Epidermal melanocyte (primary cell): ENCODE measurements around a stretch of chr16.

DNA sequence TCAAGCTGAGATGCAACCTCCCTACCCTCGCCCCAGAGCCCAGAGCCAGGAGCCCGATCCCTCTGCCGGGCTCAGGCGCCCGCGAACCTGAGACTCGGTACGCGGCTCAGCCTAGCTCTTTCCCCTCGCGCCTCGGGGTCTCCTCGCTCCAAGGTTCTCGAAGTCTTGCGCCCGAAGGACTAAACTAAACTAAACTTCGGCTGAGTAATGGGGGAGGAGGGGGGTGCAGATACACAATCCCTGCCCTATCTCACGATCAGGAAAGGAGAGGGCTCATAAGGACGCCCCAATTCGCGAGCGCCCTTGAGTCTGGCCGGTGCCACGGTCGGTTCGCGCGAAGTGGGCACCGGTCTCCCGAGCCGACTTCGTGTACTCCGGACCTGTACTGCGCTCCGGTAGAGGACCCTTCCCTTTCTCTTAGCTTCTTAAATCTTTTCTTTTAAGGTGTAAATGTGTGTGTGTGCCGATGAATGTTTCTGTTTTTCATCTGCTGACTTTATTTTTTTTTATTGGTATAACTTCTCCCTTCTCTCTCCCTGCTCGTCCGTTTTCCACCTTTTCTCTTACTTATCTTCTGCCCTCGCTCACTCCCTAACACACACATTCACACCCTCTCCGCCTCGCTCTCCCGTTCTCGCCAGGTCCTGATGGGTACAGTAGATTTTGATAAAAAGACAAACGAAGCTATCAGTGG is 1.9 kb upstream of the SALL1 start:
- RRBS = no CpG with 5 or more reads among the region's 44 CpGs

DNA sequence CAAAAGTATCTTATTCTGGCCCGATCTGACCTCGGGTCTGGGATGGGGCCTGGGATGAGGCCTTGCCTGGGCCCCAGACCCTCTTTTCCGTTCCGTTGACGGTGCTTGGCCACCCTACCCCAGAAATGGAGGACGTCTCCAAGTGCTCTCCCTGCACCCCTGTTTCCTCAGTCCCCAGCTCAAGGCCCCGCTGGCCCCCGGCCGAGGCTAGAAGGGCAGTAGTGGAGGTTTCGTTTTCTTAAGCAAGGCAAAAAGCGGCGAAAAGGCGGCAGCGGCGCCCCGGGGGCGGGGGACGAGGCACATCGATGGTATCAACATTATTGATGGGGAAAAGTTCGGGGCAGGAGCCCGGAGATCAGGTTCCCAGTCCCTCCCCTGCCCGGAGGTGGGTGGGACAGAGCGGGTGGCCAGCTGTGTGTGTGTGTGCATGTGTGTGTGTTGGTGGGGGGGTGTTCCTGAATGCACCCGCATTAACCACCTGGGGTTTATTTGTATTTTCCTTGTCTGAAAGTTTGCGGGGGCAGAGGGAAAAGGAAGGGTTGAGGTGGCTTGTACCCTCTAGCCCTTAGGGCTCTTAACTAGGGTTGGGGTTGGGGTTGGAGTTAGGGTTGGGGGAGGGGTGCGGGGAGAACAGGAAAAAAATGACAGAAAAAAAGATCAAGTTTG is 4.2 kb upstream of the SALL1 start:
- RRBS = 6% methylated on average over 14 of the region's 26 CpGs

- RRBS = no CpG with 5 or more reads among the region's 17 CpGs
Measured at GRCh38 chr16:51359134-51360154, 208.4 kb upstream of the SALL1 start.

DNA sequence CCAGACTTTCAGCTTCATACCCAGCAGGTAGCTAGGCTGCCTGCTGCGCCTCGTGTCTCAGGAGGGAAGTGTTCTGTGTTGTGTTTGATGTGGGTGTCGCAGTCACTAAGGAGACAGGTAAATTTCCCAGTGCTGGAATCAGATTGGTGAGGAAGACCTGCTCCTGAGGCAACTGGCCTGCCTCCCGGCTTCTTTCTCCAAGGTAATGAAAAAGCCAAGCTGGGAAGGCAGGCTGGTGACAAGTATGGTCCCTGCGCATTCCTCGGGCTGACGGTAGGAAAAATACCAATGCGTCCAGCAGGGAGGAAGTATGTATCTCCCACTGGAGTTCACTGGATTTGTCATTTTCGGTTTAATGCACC is 604.1 kb upstream of the SALL1 start:
- RRBS = no CpG with 5 or more reads among the region's 9 CpGs

- RRBS = no CpG with 5 or more reads among the region's 1 CpG
Measured at GRCh38 chr16:53031294-53031875, 21.3 kb downstream of the CHD9NB start.

- RRBS = no CpG with 5 or more reads among the region's 3 CpGs
Measured at GRCh38 chr16:53041456-53042077, 11.1 kb downstream of the CHD9NB start.

GRCh38 chr16:53090401-53091569 is 36.0 kb downstream of the CHD9 start:
- RRBS = no CpG with 5 or more reads among the region's 21 CpGs

- RRBS = no CpG with 5 or more reads among the region's 2 CpGs
Measured at GRCh38 chr16:53139524-53139887, 84.7 kb downstream of the CHD9 start.

DNA sequence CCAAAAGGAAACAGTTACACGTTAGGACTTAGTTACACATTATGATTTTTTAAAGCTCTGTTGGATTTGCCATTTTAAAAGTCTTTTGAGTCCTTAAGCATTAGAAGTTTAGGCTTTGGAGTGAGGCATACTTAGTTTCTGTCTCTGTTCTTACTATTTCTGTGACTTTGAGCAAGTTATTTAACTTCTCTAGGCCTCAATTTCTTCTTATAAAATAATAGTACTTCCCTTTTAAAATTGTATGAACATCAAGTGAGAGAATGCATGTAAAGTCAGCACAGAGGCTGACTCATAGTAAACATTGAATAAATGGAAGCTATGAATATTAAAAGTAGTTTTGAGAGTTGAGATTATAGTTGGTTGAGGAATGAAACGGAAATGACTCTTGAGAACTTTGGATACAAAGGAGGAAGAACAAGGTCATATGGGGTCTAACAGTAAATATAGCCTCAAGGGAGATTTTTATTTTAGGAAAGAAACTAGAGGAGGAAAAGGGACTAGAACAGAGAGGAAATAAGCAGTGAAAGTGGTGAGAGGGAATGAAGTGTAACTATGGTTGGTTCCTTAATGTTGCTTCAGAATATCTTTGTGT is 164.9 kb downstream of the CHD9 start:
- RRBS = no CpG with 5 or more reads among the region's 2 CpGs

DNA sequence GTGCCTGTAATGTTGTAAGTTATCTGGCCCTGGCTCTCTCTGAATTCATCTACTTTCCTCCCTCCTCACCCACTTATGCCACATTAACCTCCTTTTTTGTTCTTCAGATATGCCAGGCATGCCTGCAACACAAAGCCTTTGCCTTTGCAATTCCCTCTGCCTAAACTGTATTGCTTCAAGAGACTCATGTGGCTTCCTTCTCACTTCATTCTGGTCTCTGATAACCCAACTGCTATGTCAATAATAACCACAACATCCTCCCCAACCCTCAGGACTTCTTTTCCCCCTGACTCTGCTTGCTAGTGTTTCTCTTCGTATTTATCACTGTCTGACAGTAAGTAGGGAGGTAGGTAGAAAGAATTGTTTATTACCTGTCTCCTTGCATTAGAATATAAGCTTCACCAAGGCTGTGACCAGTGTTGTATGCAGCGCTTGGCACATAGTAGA is 22.3 kb downstream of the RBL2 start:
- RRBS = no CpG with 5 or more reads among the region's 2 CpGs

DNA sequence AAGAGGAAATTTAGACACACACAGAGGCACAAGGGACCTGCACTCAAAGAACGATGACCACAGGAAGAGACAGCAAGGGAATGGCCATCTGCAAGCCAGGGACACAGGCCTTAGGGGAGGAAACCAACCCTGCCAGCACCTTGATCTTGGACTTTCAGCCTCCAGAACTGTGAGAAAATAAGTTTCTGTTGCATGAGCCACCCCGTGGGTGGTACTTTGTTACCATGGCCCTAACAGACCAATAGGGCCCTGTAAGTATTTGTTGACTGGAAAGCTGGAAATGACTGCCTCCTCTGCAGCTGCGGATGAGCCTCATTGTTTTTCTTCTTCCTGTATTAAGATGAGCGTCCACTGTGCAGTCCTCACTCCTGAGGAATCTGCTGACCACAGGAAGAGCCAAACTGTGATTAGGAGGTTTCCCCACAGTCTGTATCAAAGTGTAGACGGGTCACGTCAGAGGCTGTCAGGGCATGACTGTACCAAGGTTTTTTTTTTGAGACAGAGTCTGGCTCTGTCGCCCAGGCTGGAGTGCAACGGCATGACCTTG is 12.2 kb upstream of the AKTIP start:
- RRBS = no CpG with 5 or more reads among the region's 8 CpGs

DNA sequence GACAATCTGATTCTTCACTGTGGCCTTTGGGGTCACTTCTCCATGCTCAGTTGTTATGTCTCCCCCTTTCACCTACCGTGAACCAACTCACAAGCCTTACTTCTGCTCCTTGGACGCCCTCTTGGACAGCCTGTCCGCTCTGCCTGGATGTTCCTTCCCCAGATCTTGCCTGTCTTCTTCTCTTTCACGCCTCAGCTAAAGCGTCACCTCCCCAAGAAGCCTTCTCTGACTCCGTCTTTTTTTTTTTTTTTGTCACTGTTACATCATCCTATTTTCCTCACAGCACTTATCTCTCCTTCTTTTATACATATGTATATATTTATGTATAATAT is 16.3 kb upstream of the AKTIP start:
- RRBS = no CpG with 5 or more reads among the region's 6 CpGs

DNA sequence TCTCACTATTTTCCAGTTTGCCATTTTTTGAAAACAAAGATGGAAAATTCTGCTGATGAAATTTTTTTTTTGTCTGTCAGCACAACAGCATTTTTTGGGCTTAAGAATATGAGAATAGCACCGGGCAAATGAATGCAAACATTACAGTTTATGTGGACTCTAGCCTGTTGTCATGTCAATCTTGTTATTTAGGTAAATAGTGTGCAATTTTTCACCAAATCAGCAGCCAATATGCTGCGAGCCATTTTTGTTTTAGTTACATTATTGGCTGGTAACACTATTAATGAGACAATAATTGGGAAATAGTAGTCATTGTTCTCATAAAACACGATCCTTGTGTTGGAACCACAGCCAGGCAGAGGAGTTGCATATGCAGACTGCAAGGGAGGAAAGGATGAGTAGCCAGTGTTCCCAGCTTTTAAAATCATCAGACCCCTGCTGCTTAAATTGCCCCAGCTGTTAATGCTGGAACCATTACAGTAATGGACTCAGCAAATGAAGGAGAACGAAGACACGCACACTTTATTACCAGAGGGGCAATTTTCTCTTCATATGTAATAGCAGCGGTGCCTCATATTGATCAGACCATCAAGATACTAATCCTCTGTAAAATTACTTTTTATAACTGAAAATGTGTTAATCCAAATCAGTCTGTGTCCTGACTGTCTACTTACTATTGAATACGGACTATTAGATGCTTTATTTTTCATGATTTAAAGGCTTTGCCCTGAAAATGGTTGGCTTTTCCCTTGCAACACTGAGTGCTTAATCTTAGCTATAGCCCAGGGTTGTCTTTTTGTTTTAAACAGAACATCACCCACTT is 10.7 kb downstream of the FTO start:
- RRBS = no CpG with 5 or more reads among the region's 7 CpGs

DNA sequence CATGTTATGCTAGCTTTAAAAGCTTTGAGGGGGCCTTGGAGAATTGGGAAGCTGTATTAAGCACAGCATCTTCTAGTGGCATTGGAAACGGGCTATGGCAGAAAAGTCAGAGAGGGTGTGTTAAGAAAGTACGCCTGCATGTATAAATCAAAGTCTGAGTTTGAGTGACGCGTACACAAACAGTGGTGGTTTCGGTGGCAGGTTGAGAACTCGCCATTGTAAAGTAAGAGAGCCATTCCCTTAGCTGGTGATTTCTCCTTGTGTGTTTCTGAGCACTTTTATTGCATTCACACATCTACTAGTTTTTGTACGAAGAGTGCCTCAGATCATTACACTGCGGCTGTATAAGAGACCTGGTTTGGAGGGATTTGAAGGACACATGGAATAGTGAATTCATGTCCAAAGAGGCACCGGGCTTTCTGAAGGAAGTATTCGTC is 243.9 kb downstream of the FTO start:
- RRBS = no CpG with 5 or more reads among the region's 10 CpGs

DNA sequence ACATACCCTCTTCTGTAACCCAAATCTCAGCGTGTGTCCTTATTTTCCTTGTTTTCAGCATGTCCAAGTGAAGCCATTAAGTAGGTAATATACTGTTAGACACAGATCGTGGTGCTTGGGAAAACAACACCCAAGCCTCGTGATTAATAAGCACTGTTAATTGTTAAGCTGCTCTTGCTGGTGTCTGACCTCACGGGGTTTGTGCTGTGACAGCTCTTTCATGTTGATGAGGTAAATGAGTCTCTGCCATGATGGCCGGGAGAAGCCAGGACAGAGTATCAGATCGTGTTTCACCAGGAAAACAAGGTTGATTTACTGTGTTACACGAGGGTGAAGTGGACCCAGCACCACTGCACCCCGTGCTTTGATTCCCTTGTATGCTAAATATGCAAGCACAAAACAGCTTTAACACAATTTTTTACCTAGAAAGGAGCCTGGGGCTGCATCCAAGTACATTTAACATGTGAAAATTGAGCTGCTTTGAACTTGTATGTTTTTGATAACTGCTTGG is 287.3 kb downstream of the FTO start:
- RRBS = no CpG with 5 or more reads among the region's 8 CpGs

DNA sequence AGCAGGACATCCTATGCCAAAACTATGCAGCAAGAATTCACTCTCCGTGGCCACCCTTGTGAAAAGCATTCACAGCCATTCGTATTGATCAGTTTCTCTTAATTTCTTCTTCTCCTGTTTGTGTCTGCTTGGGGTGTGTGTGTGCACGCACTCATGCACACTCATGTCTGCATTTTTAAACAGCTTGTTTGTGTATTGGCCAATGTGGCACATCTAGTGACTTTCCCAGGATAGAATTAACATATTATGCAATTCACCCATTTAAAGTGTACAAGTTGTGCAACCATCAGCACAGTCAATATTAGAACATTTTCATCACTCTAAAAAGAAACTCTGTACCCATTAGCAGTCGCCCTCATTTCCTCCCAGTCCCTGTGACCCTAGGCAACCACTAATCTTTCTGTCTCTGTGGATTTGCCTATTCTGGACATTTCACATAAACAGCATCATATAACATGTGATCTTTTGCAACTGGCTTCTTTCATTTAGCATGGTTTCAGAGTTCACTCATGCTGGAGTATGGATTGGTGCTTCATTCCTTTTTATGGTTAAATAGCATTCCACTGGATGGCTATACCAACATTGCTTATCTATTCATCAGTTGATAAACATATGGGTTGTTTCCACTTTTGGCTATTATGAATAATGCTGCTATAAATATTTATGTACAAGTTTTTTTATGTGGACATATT is 20.1 kb downstream of the IRX3 start:
- RRBS = no CpG with 5 or more reads among the region's 4 CpGs

GRCh38 chr16:54385046-54385427 is 98.5 kb upstream of the IRX3 start:
- RRBS = no CpG with 5 or more reads among the region's 3 CpGs

GRCh38 chr16:54818091-54818664 is 112.5 kb upstream of the IRX5 start:
- RRBS = no CpG with 5 or more reads among the region's 13 CpGs

DNA sequence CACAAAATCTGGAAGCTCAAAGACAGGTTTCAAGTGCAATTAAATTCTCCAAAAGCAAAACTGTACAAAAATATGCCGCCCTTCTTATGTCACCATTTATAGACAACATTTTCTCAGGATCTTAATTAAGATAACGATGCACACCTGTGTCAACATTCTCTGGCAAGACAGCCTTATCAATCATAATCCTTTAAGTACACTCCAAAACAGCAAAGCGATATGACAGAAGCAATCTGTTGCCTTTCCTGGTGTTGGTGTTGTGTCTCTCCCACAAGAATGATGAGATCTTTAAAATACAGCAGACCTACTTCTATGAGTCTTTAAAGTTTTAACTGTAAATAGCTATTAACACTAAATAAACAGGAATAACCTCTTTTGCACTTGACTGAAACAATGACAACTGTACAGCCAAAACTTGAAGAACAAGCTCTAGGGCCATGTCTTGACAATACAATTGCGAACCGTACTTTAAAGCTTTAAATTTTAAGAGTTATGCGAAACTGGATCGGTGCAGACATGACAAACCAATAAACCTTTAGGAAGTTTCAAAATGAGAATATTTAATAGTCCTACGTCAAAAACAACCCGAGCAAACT is 3.4 kb upstream of the IRX5 start:
- RRBS = no CpG with 5 or more reads among the region's 9 CpGs

- RRBS = 1% methylated on average over 19 of the region's 77 CpGs
Measured at GRCh38 chr16:54929244-54930301, 1.1 kb upstream of the IRX5 start.